CMK (cell line): ENCODE measurements around the gene GALNT18.

DNA sequence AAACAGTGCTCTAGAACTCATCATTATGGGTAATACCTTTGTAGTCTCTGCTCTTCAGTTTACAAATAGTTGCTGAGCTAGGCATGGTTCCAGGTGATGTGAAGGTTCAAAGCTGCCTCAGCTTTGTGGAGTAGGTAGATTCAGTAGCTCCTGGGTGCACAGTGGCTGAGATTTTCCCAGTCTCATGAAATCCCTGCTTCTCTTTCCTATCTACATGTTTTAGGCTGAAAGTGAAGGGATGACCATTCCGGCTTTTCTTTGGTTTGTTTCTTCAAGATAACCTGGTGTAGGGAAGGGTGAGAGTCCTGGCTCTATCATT lies 21.9 kb downstream of the ADM start:
- RRBS = no CpG with 5 or more reads among the region's 1 CpG

- RRBS = no CpG with 5 or more reads among the region's 6 CpGs
These were observed 61.7 kb downstream of the ADM start for GRCh38 chr11:10366429-10367151.

GRCh38 chr11:10490384-10491632 lies 35.7 kb downstream of the AMPD3 start:
- RRBS = 98% methylated on average over 6 of the region's 14 CpGs

DNA sequence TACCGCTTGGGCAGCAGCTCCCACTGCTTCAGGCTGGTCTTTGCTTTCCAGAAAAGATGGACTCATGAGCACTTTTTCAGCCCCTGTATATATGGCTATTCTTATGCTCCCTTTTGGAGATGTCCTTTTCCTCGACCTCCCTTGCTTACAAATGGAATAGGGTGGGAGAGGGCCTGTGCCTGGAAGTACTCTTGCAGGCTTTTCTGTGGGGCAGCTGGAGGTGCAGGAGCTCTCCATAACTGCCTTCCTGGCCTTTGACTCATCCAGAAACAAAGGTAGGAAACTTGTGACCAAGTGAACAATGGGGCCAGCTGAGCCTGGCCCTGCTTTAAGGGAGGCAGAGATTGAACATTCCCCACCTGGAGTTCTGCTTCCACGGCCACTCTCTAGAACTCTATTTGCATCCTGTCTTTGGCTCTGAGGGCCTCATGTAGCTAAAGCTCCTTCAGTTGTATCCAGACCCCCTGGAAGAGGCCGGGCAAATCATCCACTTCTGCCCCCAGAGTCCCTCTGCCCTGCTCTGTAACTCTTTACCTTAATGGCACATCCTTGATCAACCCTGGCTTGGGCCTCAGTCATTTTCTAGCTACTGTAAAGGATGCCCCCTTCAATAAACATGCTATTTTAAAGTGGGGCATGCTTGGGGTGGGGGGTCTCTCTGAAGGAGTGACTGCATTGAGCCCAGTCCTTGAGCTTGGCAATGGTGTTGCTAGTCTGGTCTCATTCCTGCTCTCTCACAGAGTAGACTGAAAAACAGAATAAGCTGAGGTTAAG lies 5.2 kb upstream of the LYVE1 start:
- RRBS = no CpG with 5 or more reads among the region's 4 CpGs

- RRBS = no CpG with 5 or more reads among the region's 12 CpGs
These were observed 35.8 kb upstream of the LYVE1 start for GRCh38 chr11:10604091-10604867.

DNA sequence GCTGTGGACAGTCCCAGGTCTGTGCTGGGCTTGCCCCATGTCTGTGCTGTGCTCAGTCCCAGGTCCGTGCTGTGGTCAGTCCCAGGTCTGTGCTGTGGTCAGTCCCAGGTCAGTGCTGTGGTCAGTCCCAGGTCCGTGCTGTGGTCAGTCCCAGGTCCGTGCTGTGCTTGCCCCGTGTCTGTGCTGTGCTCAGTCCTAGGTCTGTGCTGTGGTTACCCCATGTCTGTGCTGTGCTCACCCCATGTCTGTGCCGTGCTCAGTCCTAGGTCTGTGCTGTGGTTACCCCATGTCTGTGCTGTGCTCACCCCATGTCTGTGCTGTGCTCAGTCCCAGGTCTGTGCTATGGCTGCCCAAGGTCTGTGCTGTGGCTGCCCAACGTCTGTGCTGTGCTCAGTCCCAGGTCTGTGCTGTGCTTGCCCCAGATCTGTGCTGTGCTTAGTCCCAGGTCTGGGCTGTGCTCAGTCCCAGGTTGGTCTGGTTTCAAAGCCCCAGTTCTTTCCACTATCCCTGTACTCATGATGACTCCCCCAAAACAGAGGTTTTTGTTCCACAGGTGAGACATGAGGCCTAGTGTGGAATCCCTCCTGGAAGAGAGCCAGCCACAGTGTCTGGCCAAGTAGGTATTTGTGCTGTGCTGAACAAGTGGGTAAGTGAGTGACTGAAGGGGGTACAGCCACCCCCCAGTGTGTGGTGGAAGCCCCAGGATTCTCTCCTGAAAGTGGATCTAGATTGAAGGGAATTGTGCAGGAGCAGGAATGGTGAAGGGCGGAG lies 34.8 kb downstream of the IRAG1 start:
- RRBS = no CpG with 5 or more reads among the region's 7 CpGs

GRCh38 chr11:10682296-10682654 lies 11.3 kb downstream of the IRAG1 start:
- RRBS = no CpG with 5 or more reads among the region's 2 CpGs

DNA sequence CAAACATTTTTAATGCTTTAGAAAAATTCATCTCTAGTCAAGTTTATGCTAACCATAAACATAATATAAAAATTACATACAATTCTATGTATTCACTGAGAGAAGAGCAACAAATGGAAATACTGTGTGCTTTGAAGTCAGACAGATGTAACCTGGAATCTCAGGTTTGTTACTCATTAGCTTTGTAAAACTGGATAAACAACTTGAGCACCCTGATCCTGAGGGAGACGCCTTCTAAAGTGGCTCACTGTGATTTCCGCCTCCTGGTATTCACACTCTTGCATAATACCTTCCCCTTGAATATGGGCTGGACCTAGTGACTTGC lies 15.1 kb downstream of the ZBED5 start:
- RRBS = no CpG with 5 or more reads among the region's 2 CpGs

GRCh38 chr11:11354787-11355809 lies 2.0 kb upstream of the CSNK2A3 start:
- RRBS = no CpG with 5 or more reads among the region's 8 CpGs

DNA sequence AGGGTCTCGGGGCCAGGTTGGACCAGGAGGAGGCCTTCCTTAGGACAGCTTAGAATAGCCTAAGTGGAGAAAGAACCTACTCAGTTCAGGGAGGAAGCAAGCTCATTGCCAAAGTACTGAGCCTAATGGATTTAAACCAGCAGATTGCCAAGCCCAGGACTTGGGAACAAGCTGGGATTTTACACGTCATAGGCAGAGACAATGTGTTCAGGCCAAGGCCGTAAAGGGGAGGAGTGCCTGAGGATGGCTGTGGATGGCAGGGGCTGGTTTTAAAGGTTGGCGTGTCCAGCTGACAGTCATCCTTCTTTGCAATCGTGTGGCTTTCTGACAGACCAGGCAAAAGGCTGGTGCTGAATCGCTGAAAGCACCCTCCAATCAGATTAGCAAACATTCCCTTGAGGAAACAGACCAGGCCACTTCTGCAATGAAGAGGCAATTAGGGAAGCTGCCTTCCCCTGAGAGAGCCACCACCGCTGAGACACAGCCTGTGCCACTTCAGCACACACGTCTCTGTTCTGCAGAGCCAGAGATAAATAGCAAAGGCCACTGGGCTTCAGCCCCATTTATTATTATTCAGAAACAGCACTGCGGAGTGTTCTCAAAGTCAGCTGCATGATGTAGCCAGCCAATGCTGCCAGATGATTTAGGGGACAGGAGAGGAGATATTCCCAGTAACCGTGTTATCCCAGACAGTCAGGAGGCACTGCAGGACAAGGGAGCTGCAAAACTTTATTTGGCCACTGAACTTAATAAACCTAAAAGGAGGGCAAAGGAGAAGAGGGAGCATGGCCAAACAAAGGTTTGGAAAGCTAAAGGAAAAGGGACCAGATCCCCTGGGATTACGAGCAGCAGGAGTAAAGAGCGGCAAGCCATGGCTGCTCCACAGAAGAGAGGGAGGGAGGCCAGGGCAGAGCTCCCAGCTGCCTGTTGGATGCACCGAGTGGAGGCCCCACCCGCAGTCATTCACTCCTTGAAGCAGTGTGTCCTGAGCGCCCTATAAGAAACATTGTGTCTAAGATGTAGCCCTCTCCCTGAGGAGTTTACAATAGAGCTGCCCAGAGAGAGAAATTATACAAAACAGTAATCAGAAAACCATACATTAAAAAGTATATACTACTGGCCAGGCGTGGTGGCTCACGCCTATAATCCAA lies 54.3 kb upstream of the CSNK2A3 start:
- RRBS = no CpG with 5 or more reads among the region's 17 CpGs

- RRBS = 80% methylated on average over 57 of the region's 90 CpGs
These were observed at the start of gene GALNT18 for GRCh38 chr11:11621360-11622560. Gene GALNT18 (minus strand): TSS chr11:11622005.

DNA sequence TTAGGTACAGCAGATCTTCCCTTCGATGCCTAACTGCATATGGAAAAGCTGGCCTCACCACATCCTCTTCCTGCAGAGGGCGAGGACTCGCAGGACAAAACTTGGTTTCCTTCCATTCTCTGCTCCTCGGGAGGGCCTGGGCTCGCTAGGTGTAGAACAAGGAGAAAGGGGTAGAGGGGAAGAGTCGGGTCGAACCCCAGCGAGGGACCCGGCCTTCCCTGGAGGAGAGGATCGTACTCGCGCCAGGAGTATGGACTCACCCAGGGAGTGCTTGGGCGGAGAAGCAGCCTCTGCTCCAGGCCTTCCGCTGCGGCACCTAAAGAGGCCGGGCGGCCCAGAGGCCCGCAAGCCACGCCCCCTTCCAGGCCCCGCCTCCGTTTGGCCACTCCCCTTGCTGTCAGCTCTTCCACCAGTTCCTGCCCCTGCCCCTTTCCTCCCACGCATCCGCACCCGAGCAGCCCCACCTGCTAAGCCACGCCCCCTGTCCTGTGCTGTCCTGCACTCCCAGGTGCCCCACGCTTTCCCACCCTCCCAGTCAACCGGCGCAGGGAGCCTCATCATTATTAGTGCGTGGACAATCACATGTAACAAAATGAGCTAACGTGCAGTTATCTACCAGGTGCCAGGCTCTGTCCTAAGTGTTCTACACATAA lies 30.4 kb upstream of the USP47 start:
- RRBS = 20% methylated on average over 3 of the region's 30 CpGs

- RRBS = no CpG with 5 or more reads among the region's 3 CpGs
These were observed 1.5 kb downstream of the USP47 start for GRCh38 chr11:11843168-11843748.

DNA sequence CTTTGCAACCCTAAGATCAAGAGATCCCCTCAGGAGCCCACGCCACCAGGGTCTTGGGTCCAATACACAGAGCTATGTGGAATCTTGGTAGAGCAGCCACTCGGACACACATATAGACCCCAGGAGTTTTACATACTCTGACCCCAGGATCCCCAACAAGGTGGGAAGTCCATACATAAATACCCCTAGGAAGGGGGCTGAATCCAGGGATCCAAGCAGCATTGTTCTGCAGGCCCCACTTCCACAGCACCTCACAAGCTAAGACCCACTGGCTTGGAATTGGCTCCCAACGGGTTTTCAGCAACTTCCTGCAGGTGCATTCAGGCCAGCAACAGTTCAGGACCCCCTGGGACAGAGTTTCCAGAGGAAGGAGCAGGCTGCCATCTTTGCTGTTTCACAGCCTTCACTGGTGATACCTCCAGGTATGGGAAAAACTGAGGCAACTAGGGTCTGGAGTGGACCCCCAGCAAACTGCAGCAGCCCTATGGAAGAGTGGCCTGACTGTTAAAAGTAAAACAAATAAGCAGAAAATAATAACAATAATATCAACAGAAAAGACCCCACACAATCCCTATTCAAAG lies 43.8 kb downstream of the USP47 start:
- RRBS = no CpG with 5 or more reads among the region's 3 CpGs

DNA sequence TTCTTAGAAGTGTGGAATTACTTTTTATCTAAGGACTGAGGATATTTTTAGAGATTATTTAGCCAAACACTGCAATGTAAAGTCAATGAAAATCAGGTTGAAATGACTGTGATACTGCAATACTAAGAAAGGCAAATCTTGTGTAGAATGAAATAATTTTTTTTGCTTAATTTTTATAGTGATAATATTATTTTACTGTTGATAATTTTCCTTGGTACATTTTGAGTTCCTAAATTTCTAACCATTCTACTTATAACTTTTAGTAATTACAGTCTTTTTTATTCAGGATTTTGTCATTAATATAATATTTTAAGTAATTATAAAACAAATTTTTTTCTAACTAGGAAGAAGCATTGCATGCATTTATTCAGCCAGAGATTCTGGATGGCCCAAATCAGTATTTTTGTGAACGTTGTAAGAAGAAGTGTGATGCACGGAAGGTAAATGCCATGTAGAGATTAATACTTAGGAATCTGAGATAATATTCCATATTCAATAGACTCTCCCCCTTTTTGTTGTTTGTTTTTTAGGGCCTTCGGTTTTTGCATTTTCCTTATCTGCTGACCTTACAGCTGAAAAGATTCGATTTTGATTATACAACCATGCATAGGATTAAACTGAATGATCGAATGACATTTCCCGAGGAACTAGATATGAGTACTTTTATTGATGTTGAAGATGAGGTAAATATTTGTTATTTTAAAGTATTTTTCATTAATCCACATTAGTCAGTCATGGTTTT lies 78.2 kb downstream of the USP47 start:
- RRBS = no CpG with 5 or more reads among the region's 6 CpGs

- RRBS = no CpG with 5 or more reads among the region's 3 CpGs
These were observed 43.1 kb downstream of the DKK3 start for GRCh38 chr11:11965296-11965660.

- RRBS = no CpG with 5 or more reads among the region's 2 CpGs
These were observed 11.5 kb upstream of the DKK3 start for GRCh38 chr11:12019931-12020333.

GRCh38 chr11:12051099-12051355 lies 42.6 kb upstream of the DKK3 start:
- RRBS = no CpG with 5 or more reads among the region's 3 CpGs

- RRBS = no CpG with 5 or more reads among the region's 8 CpGs
These were observed 43.5 kb upstream of the MICAL2 start for GRCh38 chr11:12066645-12067568.

GRCh38 chr11:12100277-12100820 lies 10.0 kb upstream of the MICAL2 start:
- RRBS = no CpG with 5 or more reads among the region's 8 CpGs